ENCODE measurements around the genes SMIM17, ZNF749 and ZNF530.

GRCh38 chr19:56118519-56119399, 2.3 kb downstream of the ZNF787 start:
- PRO-cap = no peak
CAGE:
- cytosol, long polyA minus RNA = no peak
- cytosol, long polyA plus RNA = no peak
- long polyA plus RNA = no peak
- nucleus, long polyA minus RNA = no peak
- nucleus, long polyA plus RNA = no peak

GRCh38 chr19:56141480-56142056, 481 bp downstream of the ZNF444 start:
- PRO-cap = no peak
CAGE:
- cytosol, long polyA minus RNA = no peak
- cytosol, long polyA plus RNA = no peak
- long polyA plus RNA = no peak
- nucleus, long polyA minus RNA = no peak
- nucleus, long polyA plus RNA = no peak

GRCh38 chr19:56403267-56404174, 611 bp upstream of the ZNF583 start:
- PRO-cap = bidirectional peak, plus-strand start at chr19:56404072, minus-strand start at chr19:56403934
CAGE:
- cytosol, long polyA minus RNA = no peak
- cytosol, long polyA plus RNA = no peak
- long polyA plus RNA = no peak
- nucleus, long polyA minus RNA = no peak
- nucleus, long polyA plus RNA = no peak

GRCh38 chr19:56642938-56643357, at the start of gene SMIM17:
Gene SMIM17 (plus strand): TSS chr19:56643159.
- PRO-cap = no peak
CAGE:
- cytosol, long polyA minus RNA = no peak
- cytosol, long polyA plus RNA = no peak
- long polyA plus RNA = no peak
- nucleus, long polyA minus RNA = no peak
- nucleus, long polyA plus RNA = no peak

GRCh38 chr19:56692387-56693030, 21.0 kb upstream of the ZNF835 start:
- PRO-cap = no peak
CAGE:
- cytosol, long polyA minus RNA = no peak
- cytosol, long polyA plus RNA = no peak
- long polyA plus RNA = no peak
- nucleus, long polyA minus RNA = no peak
- nucleus, long polyA plus RNA = no peak

DNA sequence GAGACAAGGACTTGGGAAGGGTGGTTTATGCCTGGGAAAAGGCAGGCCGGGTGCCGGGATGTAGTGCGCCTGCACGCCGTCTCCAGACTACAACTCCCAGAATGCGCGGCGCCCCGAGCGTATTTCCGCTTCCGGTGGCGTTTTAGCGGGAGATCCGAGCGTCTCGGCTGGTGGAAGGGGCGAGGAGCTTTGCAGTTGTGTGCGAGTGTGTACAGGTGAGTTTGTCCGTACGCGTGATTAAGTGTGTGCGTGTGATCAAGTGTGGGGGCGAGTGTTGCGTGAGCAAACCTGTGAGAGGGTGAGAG, 75.4 kb downstream of the PEG3 start:
- PRO-cap = no peak
CAGE:
- cytosol, long polyA minus RNA = no peak
- cytosol, long polyA plus RNA = no peak
- long polyA plus RNA = no peak
- nucleus, long polyA minus RNA = no peak
- nucleus, long polyA plus RNA = no peak

GRCh38 chr19:56942698-56943266, 102.3 kb upstream of the PEG3 start:
- PRO-cap = no peak
CAGE:
- cytosol, long polyA minus RNA = no peak
- cytosol, long polyA plus RNA = no peak
- long polyA plus RNA = no peak
- nucleus, long polyA minus RNA = no peak
- nucleus, long polyA plus RNA = no peak

DNA sequence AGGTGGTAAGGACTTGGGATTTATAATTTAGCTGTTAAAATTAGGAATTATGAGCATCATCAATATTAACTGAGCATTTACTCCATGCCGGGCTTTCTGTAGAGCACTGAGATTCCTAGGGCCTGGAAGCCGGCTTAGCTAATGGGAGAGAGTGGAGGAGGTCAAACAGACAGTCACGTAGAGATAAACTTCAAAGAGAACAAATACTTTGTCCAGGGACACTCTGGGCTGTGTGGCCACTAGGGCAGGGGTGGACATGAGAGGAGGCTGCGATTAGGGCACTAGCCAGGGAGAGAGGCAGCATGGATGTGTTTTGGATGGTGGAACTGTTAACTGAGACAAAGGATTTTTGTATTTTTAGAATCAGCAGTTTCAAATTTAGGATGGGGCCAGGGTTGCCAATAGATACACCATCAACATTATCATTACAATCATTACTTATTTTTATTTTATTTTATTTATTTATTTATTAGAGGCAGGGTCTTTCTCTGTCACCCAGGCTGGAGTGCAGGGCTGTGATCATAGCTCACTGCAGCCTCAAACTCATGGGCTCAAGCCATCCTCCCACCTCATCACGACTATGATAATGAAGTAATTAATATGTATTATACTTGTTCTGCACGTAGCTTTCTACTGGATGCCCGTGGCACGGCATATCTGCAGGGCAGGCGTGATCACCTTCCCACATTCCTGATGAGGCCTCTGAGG, 134.5 kb upstream of the PEG3 start:
- PRO-cap = no peak
CAGE:
- cytosol, long polyA minus RNA = no peak
- cytosol, long polyA plus RNA = no peak
- long polyA plus RNA = no peak
- nucleus, long polyA minus RNA = no peak
- nucleus, long polyA plus RNA = no peak

GRCh38 chr19:57037437-57038054, 82.2 kb upstream of the USP29 start:
- PRO-cap = no peak
CAGE:
- cytosol, long polyA minus RNA = no peak
- cytosol, long polyA plus RNA = no peak
- long polyA plus RNA = no peak
- nucleus, long polyA minus RNA = no peak
- nucleus, long polyA plus RNA = no peak

DNA sequence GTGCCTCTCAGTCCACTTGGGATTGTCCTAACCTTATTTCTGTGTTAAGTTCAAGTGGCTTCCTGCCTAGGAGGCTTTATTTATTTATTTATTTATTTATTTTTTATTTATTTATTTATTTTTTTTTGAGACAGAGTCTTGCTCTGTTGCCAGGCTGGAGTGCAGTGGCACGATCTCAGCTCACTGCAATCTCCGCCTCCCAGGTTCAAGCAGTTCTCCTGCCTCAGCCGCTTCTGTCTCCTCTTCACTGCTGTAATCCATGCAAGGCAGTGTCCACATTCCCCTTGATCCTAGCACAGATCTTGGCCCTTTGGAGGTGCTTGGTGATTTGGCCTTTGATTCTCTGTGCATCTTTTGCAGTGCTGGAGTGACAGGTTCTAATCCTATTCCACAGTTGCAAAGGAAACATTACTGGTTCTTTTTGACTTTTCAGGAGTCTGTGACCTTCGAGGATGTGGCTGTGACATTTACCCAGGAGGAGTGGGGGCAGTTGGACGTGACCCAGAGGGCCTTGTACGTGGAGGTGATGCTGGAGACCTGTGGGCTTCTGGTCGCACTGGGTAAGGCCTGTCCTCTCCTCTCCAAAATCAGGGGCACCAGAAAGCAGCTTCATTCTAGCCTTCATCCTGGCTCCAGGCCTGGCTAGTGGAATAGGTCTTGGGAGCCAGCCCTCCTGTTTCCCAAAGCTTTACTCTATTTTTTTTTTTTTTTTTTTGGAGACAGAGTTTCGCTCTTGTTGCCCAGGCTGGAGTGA, 4.0 kb downstream of the ZNF460 start:
- PRO-cap = no peak
CAGE:
- cytosol, long polyA minus RNA = no peak
- cytosol, long polyA plus RNA = no peak
- long polyA plus RNA = no peak
- nucleus, long polyA minus RNA = no peak
- nucleus, long polyA plus RNA = no peak

GRCh38 chr19:57291678-57291942, 11.3 kb downstream of the ZNF460 start:
- PRO-cap = no peak
CAGE:
- cytosol, long polyA minus RNA = no peak
- cytosol, long polyA plus RNA = no peak
- long polyA plus RNA = no peak
- nucleus, long polyA minus RNA = no peak
- nucleus, long polyA plus RNA = no peak

DNA sequence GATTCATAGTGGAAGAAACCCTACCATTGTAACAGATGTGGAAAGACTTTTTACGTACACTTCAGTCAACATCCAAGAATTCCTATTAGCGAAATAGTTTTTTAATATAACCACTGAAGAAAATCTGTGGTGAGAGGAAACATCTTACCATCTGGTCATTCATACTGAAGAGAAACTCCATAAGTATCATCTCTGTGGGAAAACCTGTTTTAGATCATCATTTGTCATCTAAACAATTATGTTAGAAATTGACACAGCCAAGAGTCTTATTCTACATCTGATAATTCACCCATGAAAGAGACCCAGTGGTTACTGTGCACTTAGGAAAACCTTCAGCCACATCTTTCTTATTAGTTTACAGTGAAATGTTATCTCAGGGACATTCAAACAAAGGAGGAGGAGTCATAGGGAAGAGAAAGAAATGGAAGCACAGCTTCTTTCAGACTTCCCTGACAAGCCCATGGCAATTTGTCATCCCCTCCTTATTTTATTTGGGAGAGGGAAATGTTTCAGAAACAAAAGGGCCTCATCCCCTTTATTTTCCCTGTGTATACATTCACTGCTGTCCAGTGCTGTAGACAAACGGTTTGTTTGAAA, 12.0 kb downstream of the ZNF460 start:
- PRO-cap = no peak
CAGE:
- cytosol, long polyA minus RNA = no peak
- cytosol, long polyA plus RNA = no peak
- long polyA plus RNA = no peak
- nucleus, long polyA minus RNA = no peak
- nucleus, long polyA plus RNA = no peak

GRCh38 chr19:57295087-57295736, 14.9 kb downstream of the ZNF460 start:
- PRO-cap = no peak
CAGE:
- cytosol, long polyA minus RNA = start-site peak on the plus strand at chr19:57295509-57295684, 27 reads
- cytosol, long polyA plus RNA = no peak
- long polyA plus RNA = no peak
- nucleus, long polyA minus RNA = no peak
- nucleus, long polyA plus RNA = no peak

GRCh38 chr19:57302483-57303069, 17.7 kb upstream of the ZNF543 start:
- PRO-cap = no peak
CAGE:
- cytosol, long polyA minus RNA = no peak
- cytosol, long polyA plus RNA = no peak
- long polyA plus RNA = no peak
- nucleus, long polyA minus RNA = no peak
- nucleus, long polyA plus RNA = no peak

- PRO-cap = no peak
CAGE:
- cytosol, long polyA minus RNA = no peak
- cytosol, long polyA plus RNA = no peak
- long polyA plus RNA = no peak
- nucleus, long polyA minus RNA = no peak
- nucleus, long polyA plus RNA = no peak
These were observed 422 bp upstream of the ZNF749 start for GRCh38 chr19:57434785-57435020.

DNA sequence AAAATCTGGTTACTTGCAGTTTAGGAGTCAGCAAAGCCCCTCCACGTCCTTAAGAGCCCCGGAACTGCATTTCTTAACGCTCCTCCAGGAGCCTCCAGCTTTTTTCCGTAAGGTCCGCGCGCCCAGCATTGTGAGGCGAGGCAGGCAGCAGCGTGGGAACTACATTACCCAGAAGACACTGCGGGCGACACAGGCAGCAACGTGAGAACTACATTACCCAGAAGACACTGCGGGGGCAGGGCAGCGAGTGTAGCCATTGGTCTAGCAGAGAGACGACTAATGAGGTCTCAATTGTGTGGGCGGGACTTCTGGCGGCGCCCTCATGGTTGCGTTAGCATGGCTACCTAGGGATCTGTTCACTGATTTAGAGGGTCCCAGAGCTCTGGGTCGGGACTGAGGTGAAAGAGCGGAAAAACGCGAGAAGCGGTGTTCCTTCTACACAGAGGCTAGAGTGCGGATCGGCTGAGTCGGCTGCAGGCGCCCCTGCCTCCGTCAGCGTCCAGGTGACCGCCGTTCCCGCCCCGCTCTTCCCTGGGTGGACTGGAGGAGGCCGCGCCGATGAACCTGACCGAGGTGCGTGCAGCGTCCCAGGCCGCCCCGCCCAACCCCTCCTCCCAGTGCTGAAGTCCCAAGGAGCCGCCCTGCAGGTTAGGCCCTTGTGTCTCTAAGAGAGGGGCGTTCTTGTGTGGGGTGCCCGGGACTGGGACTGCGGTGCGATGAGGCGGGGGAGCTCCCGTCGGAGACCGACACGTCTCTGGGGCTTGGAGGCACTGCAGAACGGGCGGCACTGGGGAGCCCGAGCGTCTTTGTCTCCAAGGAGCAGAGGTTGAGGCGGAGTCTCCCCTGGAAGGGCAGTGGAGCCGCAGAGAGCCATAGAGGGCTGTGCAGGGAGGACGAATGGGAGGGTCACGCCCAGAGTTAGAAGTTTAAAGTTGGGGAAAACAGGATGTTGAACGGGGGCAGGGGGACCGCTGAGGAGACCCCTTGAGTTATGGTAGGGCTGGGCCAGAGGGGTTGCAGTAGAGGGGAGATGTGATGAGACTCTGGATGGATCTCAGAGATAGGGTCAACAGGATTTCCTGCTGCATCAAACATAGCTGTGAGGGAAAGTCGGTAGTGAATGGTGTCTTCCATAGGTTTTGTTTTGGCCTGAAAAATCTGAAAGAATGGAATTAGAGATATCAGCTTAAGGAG, at the start of gene ZNF749:
Gene ZNF749, plus strand, starts transcription at position 305 of the 1,194 bp plus-strand sequence.
- PRO-cap = bidirectional peak, plus-strand start at position 305 of the sequence, minus-strand start at position 109 of the sequence; bidirectional peak, plus-strand start at position 555 of the sequence, minus-strand start at position 533 of the sequence; unidirectional peak, minus-strand start at position 756 of the sequence
CAGE:
- cytosol, long polyA minus RNA = no peak
- cytosol, long polyA plus RNA = start-site peak on the plus strand centred at position 314 of the sequence, 31 bp wide, 68 and 44 reads in 2 replicates
- long polyA plus RNA = no peak
- nucleus, long polyA minus RNA = start-site peak on the plus strand centred at position 703 of the sequence, 802 bp wide, 96 reads
- nucleus, long polyA plus RNA = start-site peak on the plus strand centred at position 318 of the sequence, 33 bp wide, 39 and 42 reads in 2 replicates

DNA sequence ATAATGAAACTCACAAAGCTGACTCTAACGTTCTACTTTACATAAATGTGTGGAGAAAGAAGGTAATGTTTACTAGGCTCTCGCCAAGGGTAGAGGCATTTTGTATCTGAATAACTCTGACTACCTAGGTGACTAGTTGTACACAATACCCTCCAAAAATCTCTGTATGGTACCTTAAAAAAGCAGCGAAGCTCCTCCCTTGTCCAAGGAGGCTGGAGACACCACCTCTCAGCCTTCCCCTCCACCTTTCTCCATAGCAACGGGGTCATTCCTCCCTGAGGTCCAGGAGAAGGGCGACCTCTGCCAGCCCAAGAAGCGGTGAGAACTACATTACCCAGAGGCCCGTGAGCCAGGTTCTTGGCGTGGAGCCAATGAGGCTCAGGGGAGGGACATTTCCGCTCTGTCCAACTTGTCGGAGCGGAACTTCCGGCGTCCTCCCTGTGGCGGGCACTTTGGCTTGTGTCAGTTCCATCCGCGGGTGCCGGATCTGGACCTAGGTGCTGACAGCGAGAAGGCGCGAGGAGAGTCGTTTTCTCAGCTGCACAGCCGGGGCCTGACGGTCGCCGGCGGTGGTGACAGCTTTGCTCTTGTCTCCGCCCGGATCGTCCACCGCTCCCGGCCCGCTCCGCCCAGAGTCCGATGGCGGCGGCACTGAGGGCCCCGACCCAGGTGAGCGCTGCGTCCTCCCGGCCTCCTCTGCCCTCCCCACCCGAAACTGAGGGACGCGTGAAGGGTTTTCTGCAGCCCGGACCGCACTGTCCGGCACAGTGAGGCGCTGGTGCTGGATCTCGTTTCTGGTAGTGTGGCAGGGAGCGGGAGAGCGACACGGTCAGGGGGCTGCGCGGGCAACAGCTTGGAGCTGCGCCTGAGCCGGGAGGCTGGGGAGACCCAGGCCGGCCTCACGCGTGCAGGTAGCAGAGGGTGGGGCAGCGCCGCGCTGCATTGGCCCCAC, at the start of gene ZNF530:
Gene ZNF530, plus strand, starts transcription at position 420 of the 952 bp plus-strand sequence.
- PRO-cap = unidirectional peak, plus-strand start at position 418 of the sequence; unidirectional peak, plus-strand start at position 450 of the sequence
CAGE:
- cytosol, long polyA minus RNA = no peak
- cytosol, long polyA plus RNA = no peak
- long polyA plus RNA = no peak
- nucleus, long polyA minus RNA = start-site peak on the plus strand centred at position 427 of the sequence, 30 bp wide, 22 reads
- nucleus, long polyA plus RNA = no peak

DNA sequence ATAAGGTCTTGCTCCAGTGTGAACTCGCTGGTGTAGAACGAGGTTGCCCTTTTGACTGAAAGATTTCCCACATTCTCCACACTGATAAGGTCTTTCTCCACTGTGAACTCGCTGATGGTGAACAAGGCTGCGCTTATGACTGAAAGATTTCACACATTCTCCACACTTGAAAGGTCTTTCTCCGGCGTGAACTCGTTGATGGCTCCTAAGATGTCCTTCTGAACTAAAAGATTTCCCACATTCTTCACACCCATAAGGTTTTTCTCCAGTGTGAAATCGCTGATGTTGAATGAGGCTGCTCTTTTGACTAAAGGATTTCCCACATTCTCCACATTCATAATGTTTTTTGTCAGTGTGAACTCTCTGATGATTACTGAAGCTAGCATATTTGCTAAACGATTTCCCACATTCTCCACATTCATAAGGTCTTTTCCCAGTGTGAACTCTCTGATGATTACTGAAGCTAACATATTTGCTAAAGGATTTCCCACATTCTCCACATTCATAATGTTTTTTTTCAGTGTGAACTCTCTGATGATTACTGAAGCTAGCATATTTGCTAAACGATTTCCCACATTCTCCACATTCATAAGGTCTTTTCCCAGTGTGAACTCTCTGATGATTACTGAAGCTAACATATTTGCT, 14.9 kb downstream of the ZNF814 start:
- PRO-cap = no peak
CAGE:
- cytosol, long polyA minus RNA = no peak
- cytosol, long polyA plus RNA = no peak
- long polyA plus RNA = no peak
- nucleus, long polyA minus RNA = no peak
- nucleus, long polyA plus RNA = no peak

DNA sequence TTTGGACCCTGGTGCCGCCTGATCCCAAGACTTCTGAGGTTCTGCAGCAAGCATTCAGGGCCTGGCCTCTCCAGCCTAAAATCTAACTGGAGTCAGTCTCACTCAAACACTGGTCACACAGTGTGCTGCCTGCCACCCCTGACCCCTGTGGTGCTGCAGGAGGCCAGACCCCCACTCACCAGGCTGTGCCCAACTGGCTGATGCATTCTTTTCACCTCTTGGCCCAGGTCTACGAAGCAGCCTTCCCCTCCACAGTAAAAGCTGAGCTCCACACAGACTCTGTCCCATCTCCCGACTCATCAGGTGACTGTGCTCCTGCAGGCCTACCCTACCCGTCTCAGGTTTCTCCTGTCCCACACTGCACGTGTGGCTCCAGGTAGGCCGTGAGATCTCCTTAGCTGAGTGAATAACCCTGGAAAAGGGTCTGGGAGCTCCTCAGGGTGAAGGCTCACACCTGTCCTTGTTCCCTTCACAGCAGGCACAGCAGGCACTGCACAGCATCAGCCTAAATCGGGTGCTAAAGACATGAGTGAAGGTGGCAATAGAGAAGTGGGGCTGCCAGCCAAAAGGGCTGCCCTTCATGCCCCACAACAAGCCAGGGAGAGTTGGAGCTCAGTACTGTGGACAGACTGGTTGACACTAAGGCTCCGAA, 3.5 kb downstream of the ZNF606 start:
- PRO-cap = no peak
CAGE:
- cytosol, long polyA minus RNA = no peak
- cytosol, long polyA plus RNA = no peak
- long polyA plus RNA = no peak
- nucleus, long polyA minus RNA = no peak
- nucleus, long polyA plus RNA = no peak

GRCh38 chr19:58007163-58007795, 4.7 kb upstream of the ZNF606 start:
- PRO-cap = no peak
CAGE:
- cytosol, long polyA minus RNA = no peak
- cytosol, long polyA plus RNA = no peak
- long polyA plus RNA = no peak
- nucleus, long polyA minus RNA = no peak
- nucleus, long polyA plus RNA = no peak